ENCODE measurements around a stretch of chr2.

GRCh38 chr2:238177135-238177806 is 18.5 kb downstream of the ERFE start:
- PRO-cap, 2 experiments = no peak in any of the 2 experiments

- PRO-cap, 2 experiments = no peak in any of the 2 experiments
These were observed 16.8 kb upstream of the HES6 start for GRCh38 chr2:238256449-238257290.

GRCh38 chr2:238285152-238286264 is 2.9 kb downstream of the PER2 start:
- PRO-cap, 2 experiments = no peak in any of the 2 experiments

DNA sequence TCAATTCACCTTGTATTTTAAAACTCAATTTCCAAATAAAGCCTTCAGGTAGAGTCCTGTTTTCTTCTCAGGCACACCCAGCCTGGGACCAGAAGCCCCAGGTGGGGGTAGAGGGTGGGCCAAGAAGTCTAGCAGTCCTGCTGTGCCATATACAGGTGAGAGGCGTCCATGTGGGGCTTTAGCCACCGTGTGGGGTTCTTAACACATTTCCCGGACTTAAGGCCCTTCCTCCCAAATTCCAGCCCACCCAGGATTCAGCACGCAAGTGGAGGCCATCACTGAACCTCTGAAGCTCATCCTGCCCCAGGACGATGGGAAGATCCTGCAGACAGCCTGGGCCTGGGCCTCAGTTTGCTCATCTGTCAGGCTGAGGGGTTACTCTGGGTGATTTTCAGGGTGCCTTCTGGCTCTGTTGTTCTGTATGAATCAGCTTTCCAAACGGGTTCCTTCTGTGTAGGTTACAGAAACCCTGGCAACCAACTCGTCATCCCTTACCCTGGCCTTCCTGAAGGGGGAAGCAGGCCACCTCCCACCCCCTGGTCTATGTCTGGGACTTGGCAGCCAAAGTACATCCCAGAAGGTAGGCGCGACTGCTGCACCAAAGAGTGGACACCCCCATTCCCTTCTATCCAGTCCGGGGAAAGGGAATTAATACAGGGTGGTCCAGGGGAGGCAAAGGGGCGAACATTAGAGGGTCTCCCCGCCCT is 939 bp downstream of the PER2 start:
- PRO-cap, 2 experiments = peak in 1 of 2 experiments; most common plus-strand start position 576 of the sequence (in 1)

GRCh38 chr2:238325600-238326154 is 5.4 kb downstream of the TRAF3IP1 start:
- PRO-cap, 2 experiments = no peak in any of the 2 experiments

DNA sequence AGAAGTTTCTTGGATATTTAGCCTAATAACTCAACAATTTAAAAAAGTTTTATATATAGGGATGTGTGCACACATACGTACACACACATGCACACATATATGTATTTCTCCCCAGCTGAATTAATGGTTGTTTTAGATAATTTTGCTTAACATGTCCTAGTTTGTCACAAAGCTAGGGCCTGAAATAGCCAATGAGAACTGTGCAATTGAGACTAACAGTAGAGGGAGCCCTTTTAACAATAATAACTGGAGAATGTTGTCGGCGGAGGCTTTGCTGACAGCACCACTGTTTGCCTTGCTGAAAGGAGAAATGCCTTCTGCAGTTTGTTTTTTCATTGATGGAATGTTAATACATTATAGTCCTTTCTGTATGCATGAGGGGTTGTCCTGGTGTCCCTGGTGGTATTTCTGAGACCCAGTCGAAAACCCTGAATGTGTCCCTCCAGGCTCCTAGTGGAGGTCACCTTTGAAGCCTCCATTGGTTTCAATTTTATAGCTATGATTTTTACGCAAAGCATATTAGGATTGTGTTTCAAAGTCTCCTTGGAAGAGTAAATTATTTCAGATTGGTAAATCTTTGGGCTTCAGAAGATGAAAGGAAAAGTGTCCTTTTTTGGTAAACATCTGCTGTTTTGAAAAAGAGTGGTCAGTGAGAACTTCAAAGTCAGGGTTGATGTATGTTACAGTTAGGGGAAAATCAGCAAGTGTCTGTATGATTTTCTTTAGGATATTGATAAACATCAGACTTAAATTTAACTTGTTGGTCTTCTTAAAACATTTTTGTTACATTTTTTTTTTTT is 37.2 kb downstream of the TRAF3IP1 start:
- PRO-cap, 2 experiments = no peak in any of the 2 experiments

DNA sequence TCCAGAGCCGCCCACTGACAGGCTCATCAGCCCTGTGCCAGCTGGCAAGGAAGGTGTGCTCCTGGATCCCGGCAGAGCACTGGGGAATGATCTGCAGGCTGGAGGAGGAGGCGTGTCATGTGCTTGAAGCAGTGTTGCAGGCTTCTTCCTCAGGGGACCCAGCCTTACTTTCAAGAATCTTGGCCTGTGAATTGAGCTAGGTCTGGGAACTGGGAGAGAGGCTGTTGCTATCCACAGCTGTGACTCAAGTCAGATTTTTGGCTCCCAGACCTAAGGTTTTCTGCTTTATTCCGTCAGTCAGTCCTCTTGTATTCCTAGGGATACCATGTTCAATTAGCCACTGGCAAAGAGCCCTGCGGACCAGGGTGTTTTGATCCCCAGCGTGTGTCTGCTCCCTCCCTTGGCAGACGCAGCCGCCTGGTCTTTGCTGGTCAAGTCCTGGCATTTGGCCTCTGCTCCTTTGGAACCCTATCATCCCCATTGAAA is 32.4 kb downstream of the ASB1 start:
- PRO-cap, 2 experiments = peak in 1 of 2 experiments; most common minus-strand start position 251 of the sequence (in 1)

- PRO-cap, 2 experiments = no peak in any of the 2 experiments
These were observed 169.9 kb downstream of the ASB1 start for GRCh38 chr2:238596659-238597026.

- PRO-cap, 2 experiments = peak in 2 of 2 experiments; most common plus-strand start chr2:238597399 (in 2); most common minus-strand start chr2:238597200 (in 2)
These were observed 170.5 kb downstream of the ASB1 start for GRCh38 chr2:238597027-238597797.

GRCh38 chr2:238845799-238846156 is 2.1 kb upstream of the TWIST2 start:
- PRO-cap, 2 experiments = no peak in any of the 2 experiments

GRCh38 chr2:238902719-238903508 is 55.0 kb downstream of the TWIST2 start:
- PRO-cap, 2 experiments = no peak in any of the 2 experiments

- PRO-cap, 2 experiments = no peak in any of the 2 experiments
These were observed 56.5 kb downstream of the TWIST2 start for GRCh38 chr2:238904239-238904992.

- PRO-cap, 2 experiments = no peak in any of the 2 experiments
These were observed 91.2 kb downstream of the TWIST2 start for GRCh38 chr2:238938933-238939723.

GRCh38 chr2:239110344-239111105 is 262.6 kb downstream of the TWIST2 start:
- PRO-cap, 2 experiments = no peak in any of the 2 experiments

GRCh38 chr2:239118002-239118838 is 270.3 kb downstream of the TWIST2 start:
- PRO-cap, 2 experiments = no peak in any of the 2 experiments

DNA sequence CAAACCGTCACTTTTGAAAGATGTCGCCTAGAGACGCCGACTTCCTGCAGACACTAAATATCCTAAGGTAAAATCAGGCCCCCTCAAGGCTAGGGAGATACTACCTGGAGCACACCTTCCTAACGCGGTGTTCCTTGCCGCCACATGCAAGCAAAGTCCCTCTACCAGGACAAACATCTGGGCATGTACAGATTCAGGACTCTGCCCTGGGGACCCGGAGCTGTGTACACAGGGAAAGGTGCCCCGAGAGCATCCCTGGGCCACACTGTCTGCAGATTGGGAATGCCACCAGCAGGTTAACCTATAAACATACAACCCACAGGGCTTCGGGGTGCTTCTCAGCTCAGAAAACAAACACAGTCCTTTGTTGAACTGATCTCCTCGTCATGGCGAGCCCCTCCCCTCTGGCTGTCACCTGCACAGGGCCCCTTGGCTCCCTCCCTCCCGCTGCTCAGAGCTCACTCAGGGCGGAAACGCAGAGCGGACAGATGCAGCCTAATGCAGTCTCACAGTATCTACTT is 218.9 kb downstream of the HDAC4 start:
- PRO-cap, 2 experiments = no peak in any of the 2 experiments

- PRO-cap, 2 experiments = no peak in any of the 2 experiments
These were observed 178.0 kb downstream of the HDAC4 start for GRCh38 chr2:239222760-239223377.

DNA sequence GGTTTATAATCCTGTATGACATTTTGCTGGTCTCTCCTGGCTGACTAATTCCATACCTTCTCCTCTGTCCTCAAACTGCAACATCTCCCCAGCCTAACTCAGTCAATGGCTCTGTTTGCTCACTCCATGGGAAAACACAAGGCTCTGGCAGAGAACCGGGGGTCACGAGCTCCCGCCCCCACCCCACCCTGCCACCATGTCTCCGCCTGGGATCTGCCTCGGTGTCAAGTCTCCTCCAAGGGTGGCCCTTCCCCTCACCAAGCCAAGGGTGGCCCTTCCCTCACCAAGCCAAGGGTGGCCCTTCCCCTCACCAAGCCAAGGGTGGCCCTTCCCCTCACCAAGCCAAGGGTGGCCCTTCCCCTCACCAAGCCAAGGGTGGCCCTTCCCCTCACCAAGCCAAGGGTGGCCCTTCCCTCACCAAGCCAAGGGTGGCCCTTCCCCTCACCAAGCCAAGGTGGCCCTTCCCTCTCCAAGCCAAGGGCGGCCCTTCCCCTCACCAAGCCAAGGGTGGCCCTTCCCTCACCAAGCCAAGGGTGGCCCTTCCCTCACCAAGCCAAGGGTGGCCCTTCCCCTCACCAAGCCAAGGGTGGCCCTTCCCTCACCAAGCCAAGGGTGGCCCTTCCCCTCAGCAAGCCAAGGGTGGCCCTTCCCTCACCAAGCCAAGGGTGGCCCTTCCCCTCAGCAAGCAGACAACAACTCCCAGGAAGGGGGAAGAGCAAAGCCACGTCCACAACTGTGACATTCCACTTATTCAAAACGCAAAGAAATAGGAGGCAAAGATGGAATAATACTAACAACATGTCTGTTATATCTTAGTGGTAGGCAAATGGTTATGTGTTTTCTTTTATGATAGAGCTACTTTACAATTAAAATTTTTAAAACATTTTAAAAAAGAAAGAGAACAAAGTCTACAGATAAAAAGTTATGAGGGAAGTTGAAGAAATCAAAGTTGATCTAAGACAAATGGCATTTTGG is 168.2 kb downstream of the HDAC4 start:
- PRO-cap, 2 experiments = no peak in any of the 2 experiments

GRCh38 chr2:239264375-239265016 is 136.3 kb downstream of the HDAC4 start:
- PRO-cap, 2 experiments = no peak in any of the 2 experiments

DNA sequence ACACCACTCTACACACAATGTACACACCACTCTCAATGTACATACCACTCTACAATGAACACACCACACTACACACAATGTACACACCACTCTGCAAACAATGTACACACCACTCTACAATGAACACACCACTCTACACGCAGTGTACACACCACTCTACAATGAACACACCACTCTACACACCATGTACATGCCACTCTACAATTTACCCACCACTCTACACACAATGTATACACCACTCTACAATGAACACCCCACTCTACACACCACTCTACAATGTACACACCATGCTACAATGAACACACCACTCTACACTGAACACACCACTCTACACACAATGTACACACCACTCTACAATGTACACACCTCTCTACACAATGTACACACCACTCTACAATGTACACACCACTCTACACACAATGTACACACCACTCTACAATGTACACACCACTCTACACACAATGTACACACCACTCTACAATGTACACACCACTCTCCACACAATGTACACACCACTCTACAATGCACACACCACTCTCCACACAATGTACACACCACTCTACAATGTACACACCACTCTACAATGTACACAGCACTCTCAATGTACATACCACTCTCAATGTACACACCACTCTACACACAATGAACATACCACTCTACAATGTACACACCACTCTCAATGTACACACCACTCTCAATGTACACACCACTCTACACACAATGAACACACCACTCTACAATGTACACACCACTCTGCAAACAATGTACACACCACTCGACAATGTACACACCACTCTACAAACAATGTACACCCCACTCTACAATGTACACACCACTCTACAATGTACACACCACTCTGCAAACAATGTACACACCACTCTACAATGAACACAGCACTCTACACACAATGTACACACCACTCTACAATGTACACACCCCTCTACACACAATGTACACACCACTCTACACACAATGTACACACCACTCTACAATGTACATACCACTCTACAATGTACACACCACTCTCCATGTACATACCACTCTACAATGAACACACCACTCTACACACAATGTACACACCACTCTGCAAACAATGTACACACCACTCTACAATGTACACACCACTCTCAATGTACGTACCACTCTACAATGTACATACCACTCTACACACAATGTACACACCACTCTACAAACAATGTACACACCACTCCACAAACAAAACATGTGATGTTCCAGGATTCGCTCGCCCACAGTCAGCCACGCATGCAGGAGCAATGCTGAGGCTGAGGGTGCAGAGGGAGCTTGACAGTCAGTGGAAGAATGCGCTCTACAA is 118.5 kb downstream of the HDAC4 start:
- PRO-cap, 2 experiments = no peak in any of the 2 experiments